Measurements from ENCODE around the gene SLC30A9.

DNA sequence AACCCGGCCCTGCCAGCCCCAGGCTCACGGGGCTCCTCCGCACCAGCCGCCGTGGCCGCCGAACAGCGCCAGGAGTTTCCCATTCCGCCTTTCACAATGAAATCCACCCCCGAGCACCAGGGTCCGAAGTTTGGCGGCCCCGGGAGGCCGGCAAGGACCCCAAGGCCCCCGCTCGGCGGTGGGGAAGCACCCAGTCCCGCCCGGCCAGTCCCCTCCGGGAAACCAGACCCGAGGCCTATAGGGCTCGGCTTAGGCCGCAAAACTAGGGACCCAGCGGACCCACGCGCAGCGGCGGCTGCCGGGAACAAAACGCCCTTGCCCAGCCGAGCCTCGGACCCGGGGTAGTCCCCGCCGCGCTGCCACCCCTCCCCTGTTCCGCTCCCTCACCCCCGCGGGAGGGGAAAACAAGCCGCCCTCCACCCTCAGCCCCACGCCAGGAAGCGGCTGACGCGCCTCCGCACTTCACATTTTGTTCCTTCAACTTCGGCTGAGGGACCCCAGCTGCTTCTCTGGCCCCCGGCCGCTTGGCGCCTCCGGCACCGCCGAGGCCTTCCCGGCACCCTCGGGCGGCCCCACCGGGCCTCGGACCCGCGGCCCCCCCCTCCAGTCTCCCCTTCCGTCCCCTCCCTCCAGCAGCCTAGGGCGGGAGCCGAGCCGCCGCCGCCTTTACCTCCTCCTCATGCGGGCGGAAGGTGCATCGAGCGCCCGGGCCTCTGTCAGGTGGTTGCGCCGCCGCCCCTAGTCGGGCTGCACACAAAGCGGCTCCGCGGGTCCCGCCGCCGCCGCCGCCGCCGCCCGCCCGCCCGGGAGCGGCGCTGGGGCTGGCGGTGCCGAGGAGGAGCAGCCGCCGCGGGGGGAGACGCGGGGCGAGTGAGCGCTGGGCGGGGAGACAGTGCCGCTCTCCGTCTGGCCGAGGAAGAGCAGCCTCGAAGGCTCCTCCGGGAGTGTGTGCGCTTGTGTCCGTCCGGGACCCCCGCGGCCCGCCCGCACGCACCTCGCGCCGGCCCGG is 620 bp downstream of the PDS5A start:
- RRBS: under 1% methylated on average over 29 of the region's 116 CpGs

GRCh38 chr4:40058696-40059199 is 2.1 kb downstream of the N4BP2 start:
- RRBS: no CpG with 5 or more reads among the region's 14 CpGs

DNA sequence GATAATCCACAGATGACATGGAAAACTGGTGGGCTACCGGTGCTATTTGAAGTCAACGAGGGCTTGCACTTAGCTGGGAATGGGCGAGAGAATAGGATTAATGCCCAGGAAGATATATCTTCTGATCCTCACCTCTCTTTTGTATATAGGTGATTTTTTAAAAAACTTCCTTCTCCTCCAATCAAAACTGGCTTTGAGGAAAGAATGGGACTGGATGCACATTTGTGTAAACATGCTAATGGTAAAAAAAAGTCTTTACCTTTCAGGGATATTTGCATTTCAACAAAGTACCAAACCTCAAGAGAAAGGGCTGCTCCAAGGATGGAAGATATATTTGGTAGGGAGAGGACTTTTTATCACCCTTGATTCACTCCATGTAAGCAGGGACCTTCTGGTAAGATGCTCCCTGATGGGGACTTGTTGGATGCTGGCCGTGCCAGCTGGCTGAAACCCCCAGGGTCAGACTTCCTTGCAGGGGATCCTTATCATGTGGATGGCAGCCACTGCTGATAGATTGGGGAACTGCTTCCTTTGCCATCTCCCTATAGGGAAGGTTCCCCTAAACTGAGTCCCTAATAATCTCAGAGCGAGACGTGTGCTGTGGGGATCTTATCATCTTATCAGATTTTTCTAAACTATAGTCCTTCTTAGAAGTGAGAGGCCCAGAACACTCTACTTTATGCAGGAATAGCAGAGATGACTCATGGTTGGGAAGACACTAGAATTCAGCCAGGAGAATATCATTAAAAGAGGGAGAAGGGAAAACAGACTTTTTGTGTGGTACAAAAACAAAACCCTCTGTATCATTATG is 15.8 kb downstream of the RHOH start:
- RRBS: no CpG with 5 or more reads among the region's 6 CpGs

DNA sequence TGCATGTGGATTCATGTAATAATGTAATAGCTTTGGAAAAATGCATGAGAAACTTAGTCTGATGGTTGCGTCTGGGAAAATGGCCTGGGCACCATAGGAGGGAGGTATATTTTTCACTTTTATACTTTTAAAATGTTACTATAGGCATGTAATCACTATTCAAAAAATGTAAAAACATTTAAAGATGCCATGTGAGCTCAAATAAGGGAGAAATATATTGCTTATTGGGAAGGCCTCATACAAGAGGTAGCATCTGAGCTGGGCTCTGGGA is 22.6 kb downstream of the RHOH start:
- RRBS: no CpG with 5 or more reads among the region's 1 CpG

DNA sequence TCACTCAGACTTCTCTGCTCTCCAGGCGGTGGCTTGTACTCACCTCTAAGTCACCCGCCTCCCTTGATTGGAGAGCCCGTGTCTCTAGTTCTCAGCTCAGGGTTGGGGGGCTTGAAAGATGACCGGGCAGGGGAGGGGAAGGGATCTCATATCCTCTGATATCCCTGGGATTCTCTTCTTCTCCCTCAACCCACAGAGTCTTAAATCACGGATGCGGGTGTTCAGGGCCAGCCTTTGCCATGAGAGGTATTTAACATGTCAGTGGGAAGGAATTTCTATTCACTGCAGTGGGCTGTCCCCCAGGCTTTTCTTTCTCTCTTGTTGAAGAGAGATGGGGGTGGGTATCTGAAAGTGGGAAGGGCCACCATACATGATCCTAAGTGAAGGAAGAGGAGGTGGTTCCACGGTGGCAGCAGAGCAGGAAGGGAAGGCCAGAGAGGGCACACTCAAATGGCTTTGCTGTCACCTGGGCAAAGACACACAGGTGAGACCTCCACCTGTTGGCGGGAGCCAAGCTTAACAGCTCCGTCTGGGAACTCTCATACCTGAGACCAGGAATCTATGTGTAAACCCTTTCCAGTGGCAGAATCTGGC is 49.2 kb downstream of the RHOH start:
- RRBS: no CpG with 5 or more reads among the region's 9 CpGs

- RRBS: no CpG with 5 or more reads among the region's 8 CpGs
These were observed 58.2 kb downstream of the RHOH start for GRCh38 chr4:40254929-40255556.

GRCh38 chr4:40283397-40283788 is 51.7 kb upstream of the CHRNA9 start:
- RRBS: no CpG with 5 or more reads among the region's 8 CpGs

DNA sequence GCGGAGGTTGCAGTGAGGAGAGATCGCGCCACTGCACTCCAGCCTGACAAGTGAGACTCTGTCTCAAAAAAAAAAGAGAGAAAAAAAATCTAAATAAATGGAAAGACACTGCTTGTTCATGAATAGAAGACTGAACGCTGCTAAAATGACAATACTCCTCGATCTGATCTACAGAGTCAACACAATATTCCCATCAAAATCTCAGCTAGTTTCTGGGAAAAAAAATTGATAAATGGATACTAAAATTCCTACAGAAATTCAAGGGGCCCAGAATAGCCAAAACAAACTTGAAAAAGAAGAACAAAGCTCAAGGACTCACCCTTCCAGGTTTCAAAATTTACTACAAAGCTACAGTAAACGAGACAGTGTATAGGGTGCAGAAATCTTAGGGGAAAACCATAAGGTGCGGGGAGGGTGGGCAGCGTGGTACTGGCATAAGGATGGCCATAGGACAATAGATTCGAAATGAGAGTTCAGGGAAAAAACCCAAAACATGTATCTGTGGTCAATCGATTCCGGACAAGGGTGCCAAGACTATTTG is 138.9 kb downstream of the RBM47 start:
- RRBS: no CpG with 5 or more reads among the region's 11 CpGs

GRCh38 chr4:40514411-40515227 is 115.0 kb downstream of the RBM47 start:
- RRBS: no CpG with 5 or more reads among the region's 17 CpGs

DNA sequence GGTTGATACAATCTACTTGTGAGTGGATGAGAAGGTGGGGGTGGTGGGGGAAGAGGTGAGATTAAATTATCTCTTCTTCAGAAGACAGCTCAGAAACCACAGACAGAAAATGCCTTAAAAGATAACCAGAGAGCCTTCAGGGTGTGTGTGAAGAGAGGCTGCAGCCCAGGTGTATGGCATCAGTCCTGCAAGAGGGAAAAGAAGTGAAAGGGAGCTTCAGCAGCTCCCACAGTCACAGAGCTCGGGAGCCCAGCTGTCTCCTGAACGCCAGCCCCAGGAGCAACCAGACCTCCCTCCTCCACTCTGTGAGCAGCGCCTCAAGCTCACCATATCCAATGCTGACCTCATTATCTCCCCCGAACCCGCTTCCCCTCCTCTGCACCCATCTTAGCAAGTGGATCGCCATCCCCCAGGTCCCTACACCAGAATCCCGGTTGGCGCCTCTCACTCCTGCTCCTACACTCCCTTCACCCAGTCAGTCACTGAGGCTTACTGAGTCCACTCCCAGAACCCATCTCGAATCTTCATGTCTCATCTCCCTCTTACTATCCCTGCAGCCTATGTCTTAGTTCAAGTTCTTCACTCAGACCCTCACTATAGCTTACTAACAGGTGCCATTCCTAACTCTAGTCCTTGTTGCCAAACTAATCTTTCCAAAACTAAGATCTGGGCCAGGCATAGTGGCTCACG is 47.9 kb downstream of the RBM47 start:
- RRBS: no CpG with 5 or more reads among the region's 10 CpGs

DNA sequence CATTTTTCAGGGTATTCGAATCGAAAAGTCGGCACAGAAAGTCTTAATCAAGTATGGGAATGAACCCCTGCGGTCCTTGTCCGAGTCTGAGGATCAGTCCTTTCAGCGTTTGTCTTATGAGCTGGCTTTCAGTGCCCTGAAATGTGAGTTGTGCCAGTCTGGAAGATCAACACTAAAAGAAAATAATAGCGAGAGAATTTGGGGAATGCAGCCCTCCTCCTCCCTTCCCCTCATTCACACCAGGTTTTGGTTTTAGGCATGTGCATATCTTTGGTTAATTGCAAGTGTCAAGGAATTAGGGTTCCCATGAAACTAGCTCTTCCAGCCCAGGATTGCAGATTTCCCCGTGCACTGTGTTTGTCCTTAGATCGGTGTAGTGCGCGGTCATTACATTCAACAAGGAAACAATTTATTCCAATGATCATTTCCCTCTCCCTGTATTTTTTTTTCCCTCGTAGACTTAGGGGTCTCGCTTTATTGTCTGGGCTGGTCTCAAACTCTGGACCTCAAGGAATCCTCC is 1.2 kb downstream of the NSUN7 start:
- RRBS: no CpG with 5 or more reads among the region's 13 CpGs

DNA sequence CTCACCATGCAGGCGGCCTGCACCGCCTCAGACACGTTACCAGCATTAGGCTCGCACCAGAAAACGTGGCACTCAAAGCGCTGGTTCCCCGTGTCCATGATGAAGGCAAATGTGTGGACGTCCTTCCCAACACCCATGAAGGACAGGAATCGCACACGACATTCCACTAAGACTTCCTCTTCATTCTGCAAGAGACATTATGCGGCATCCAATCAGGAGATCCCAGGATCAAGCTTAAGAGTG is 72.0 kb downstream of the NSUN7 start:
- RRBS: no CpG with 5 or more reads among the region's 11 CpGs

- RRBS: no CpG with 5 or more reads among the region's 6 CpGs
These were observed 91.2 kb downstream of the NSUN7 start for GRCh38 chr4:40840952-40841441.

DNA sequence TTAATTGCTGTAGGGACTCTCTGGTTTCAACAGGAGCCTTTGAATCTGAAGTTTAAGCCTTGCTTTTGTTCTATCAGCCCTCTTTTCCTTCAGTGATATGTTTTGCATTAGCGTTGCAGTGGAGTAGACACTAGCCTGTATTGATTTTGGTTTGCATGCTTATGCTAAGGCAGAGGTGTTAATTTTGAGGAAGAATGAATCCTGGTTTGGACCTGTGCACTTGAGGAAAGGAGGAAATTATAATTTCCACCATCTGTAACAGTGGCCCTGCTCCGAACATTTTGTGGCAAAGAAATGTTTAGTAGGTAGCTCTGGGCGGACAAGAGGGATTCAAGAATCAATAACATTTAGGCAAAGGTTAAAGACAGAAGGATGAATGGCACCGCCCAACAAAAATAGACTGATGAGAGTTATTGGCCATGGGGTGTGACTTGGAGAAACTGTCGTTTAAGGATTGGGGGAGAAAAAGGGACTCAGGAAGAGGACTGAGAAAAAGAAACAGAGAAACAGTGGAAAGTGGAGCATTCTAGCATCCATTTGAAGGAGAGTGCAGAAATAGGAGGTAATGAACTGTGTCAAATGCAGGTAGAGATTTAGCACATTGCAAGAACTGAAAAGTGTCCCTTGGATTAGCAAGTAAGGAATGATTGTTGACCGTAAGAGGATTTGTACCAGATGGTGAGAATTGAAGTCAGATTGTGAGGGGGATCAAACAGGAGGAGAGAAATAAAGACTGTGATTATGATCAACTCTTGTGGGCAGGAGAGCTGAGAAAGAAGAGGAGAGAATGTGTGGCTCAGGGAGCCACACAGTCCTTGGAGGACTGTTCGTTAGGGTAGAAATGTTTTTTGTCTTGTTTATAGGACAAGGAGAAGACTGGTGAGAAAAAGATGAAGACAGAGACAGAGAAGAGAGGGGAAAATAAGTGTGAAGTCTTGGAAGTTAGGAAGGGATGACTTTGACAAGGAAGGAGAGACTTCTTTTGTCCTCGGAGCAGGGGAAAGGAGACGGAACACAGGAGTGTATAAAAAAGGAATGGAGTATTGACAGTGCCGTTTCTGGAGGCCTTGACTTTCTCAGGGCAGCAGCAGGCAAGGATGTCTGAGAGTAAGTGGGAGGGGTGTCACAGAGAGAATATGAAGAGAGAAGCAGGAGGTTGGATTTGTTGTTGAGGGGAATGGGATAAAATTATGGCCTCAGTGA is 32.8 kb downstream of the LIMCH1 start:
- RRBS: no CpG with 5 or more reads among the region's 10 CpGs

GRCh38 chr4:41643979-41644960 is 104.3 kb downstream of the PHOX2B start:
- RRBS: no CpG with 5 or more reads among the region's 45 CpGs

DNA sequence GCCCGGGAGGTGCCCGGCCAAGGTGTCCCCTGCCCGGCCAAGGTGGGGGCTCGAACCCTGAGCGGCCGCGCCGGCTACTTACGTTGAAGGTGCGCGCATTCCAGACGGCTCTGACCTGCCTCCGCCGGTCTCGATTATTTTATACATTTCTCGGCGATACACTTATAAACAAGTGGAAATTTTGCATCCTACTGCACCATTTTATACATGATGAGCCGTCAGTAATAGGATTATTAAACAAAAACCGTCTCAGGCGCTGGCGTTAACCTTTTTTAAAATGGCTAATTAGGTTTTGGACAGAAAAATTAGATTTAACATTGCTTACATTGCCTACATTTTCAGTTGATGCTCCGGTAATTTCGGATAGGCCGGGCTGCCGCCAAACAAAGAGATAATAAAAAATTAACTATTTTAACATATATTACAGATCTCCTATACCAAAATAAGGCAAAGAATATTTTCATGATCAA is 52.8 kb upstream of the TMEM33 start:
- RRBS: 6% methylated on average over 12 of the region's 25 CpGs

- RRBS: no CpG with 5 or more reads among the region's 10 CpGs
These were observed 765 bp upstream of the TMEM33 start for GRCh38 chr4:41934480-41934847.

GRCh38 chr4:41959613-41960198 is 21.9 kb upstream of the DCAF4L1 start:
- RRBS: no CpG with 5 or more reads among the region's 1 CpG

DNA sequence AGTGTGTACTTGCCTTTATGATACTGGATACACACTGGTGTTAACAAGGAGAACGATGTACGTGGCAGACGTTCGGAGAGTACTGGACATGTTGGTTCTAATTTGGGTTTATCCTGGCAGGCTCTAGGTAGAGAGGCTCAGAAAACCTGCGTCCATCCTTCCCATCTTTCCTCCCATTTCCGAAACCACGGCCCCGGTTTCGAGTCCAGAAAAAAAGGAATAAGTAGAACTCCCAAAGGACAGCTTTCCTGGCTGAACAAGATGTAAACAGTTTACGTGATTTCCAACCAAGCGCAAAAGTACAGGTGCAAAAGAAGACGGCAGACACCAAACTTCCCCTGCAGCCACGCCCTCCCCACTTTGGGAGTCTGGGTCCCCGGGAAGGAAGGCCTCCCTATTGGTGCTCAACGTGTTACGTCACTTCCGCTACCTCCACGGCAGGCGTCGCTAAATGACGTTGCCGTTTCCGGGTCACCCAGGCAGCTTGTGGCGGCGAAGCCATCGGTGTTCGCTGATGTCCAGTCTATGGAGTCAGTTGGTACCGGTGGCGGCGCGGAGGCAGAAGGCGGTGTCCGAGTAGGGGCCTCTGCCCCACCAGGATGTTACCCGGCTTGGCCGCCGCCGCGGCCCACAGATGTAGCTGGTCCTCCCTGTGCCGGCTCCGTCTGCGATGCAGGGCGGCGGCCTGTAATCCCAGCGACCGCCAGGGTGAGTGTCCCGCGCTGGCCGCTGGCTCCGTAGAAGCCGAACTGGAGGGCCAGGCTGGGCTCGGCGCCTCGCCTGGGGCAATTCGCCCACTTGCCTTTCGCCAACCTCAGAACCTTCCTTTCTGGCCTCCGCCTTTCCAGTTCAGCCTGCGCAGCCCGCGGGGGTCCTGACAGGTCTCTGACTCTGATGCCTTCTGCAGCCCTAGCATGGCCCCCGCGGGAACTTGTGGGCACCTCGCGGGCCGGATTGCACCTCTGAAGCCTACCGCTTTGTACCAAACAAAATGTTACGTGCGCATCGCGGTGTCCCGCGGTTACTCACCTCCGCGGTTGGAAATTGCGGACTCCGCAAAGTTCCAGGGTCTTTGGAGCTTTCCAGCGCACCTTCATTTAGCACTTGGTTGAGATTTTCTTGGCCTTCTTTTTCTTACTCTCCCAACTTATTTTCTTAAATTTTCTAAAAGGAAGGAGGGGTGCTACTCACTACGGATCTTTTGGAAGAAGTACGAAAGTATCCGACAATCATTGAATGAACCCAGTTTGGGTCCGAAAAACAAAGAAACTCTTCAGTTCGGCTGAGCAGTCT is at the start of gene SLC30A9:
TSS of gene SLC30A9 (plus strand) at position 478 of the 1,293 bp plus-strand sequence.
- RRBS: under 1% methylated on average over 20 of the region's 81 CpGs

GRCh38 chr4:42151582-42151999 is 864 bp downstream of the BEND4 start:
- RRBS: 4% methylated on average over 38 of the region's 65 CpGs

Measured in pericardium (tissue), 1 donor.